PFSK-1 (cell line): ENCODE data around the genes CNEP1R1 and CHD9NB.

- RRBS, result 2% methylated on average over 19 of the region's 47 CpGs
Measured at GRCh38 chr16:50024835-50025369, at the start of gene CNEP1R1. CNEP1R1 (plus strand) TSS chr16:50025225.

- RRBS, result 0% methylated on average over 3 of the region's 18 CpGs
Measured at GRCh38 chr16:50066581-50066910, 776 bp downstream of the HEATR3 start.

GRCh38 chr16:50093524-50094444, 28.0 kb downstream of the HEATR3 start:
- RRBS, result no CpG with 5 or more reads among the region's 13 CpGs

DNA sequence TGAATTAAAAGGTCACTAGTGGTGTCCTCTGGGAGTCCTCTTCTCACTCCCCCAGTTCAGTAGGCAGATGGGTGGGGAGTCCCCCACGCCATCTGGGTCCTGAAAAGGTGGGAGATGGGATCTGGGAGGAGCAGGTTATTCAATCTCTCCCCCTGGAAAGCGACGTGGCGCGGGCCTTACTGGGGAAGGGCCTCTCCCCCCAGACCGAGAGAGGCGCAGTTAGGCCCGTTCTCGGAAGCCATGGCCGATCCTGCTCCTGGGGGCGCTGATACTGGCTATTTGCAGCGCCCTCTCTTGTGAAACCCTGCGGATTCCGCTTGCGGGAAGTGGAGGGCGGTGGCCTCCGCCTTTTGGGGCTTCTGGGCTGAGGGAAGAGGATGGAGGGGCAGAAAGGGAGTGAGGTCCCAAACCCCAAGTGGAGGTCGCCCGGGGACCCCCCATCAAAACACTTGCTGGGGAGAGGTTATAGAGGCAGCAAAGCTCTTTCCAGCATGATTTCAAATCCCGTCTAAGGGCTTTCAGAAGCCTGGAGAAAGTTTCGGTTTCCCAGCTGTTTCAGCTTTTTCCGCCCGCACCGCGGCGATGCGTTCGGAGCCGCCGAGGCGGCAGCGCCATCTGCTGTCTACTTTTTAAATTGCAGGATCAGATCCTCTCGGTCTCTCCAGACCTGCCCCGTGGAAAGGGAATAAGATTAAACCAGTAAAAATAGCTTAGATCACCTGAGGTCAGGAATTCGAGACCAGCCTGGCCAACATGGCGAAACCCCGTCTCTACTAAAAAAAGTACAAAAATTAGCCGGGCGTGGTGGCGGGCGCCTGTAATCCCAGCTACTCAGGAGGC, 15.9 kb downstream of the SNX20 start:
- RRBS, result no CpG with 5 or more reads among the region's 41 CpGs

DNA sequence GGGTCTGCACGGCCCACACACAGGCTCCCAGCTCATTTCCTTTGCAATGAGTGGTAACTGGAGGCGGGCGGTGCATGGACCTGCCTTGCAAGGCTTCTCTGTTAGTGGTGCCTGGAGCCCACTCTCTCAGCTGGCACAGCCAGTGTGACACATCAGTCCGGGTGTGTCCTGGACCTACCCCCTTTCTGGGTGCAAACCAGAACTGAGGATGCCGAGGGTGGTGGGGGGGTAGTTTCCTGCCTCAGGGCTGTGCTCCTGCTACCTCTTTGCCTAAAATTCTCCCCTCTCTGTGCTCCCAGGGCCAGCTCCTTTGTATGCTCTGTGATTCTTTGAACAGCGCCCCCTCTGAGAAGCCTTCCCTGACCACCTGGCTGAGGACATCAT, 14.0 kb downstream of the SNX20 start:
- RRBS, result no CpG with 5 or more reads among the region's 6 CpGs

DNA sequence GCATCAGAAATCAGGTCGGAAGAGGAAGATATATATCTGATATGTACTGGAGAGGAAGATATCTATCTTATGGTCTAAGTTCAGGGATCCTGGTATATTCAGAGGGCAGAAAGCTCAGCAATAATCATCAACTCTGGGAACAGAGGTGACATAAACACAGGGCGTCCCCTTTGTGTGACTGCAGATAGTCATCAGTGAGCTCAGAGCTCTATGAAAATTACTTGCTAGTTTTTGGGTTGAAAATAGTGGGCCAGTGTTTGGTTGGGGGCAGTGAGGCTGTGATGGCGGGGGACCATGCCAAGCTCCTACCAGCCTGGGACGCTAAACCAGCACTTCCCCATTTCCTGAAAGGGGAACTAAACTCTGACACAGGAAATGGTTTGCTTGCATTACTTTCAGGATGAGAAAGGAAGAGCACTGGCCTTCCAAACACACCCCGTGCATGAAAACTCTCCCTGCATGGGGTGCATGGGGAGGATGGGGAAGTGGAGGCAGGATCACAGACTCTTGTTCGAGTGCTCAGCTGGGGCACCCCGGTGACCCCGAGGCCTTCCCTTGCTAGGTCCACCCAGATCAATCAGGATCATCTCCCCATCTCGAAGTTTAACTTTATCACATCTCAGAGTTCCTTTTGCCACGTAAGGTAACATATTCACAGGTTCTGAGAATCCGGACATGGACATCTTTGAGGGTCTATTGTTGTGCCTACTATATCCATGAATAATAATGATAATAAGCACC, 15.9 kb downstream of the NOD2 start:
- RRBS, result no CpG with 5 or more reads among the region's 11 CpGs

- RRBS, result no CpG with 5 or more reads among the region's 23 CpGs
Measured at GRCh38 chr16:50841853-50842586, 100.1 kb downstream of the CYLD start.

DNA sequence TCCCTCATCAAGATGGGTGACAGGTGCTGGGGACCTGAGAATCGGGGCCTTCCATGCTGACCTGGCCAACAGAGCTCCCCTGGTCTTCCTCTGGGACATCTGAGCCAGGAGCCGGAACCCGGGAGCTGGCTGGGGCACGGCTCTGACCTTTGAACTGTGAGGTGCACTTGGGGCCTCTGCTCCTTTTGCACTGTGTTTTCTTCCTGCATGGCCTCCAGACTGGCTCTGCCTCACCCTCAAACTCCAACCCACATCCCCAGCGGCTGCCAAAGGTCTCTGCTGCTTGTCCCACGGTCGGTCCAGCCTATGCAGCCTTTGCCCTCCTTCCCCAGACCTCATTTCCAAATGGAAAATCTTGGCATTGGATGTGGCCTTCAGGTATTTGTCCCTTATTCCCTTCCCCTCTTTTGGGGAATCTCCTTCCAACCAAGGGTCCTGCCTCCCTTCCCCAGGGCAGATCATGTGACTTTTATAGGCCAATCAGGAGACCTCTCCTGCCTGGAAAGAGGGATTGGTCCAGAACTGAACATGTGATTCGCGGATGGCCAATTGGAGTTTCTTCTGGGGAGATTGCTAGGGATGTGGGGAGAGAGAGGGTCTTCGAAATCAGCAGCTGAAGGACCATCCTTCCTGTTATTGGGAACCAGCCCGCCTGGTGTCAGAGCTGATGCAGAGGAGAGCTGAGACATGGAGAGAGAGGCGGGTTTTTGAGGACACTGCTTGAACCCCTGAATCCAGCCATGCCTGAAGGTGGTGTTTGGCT, 117.9 kb downstream of the CYLD start:
- RRBS, result no CpG with 5 or more reads among the region's 12 CpGs

GRCh38 chr16:51052357-51052913, 98.6 kb downstream of the SALL1 start:
- RRBS, result no CpG with 5 or more reads among the region's 1 CpG

DNA sequence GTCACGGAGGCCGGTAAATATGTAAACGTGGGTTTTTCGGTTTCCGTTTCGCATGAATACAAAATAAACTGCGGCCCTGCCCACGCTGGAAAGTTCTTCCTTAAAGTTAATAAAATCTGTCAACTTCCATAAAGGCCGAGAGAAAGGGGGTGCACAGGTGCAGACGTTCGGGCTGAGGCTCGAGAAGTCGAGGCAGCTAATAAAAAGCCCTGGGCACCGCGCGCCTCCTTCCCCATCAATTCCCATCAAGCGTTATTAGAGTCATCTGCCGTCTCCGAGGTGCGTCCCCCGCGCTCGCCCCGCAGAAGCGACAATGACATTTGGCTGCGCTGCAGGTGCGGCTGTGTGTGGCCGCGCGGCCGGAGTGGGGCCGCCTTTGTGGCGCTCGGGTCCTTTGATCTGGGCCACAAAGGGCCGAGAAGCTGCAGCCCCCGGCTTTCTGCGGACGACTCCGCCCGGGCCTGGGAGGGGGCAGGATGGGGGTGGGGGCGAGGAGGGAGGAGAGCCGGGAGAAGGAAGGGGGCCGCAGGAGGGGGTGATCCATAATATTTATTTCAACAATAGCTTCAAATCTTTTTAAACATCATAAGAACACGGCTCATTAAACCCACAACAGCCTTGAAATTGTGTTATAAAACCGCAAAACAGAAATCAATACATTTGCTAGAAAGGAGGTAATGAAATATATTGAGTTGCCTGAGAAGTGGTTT, 37.3 kb downstream of the SALL1 start:
- RRBS, result 34% methylated on average over 8 of the region's 45 CpGs

DNA sequence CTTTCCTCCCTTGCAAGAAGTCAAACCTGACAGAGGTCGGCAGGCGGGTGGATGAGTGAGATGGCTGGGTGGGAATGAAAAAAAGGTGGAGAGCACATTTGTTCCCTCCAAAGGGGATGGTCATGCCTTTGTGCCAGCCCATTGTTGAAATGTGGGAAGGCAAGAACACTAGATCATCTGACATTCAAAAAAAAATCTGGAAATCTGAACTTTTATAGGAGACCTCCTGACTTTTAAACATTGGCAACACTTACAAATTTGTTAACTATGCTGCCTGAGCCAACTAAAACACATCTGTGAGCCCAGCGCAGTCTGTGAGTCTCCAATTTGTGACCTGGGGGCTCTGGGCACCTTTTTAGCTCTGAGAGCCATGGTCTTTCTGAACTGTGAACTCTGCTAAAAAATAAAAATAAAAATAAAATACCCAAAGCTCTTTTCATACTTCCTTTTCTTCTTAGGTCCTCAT, 24.8 kb downstream of the SALL1 start:
- RRBS, result no CpG with 5 or more reads among the region's 3 CpGs

GRCh38 chr16:51150404-51150773, 681 bp downstream of the SALL1 start:
- RRBS, result 63% methylated on average over 6 of the region's 34 CpGs

DNA sequence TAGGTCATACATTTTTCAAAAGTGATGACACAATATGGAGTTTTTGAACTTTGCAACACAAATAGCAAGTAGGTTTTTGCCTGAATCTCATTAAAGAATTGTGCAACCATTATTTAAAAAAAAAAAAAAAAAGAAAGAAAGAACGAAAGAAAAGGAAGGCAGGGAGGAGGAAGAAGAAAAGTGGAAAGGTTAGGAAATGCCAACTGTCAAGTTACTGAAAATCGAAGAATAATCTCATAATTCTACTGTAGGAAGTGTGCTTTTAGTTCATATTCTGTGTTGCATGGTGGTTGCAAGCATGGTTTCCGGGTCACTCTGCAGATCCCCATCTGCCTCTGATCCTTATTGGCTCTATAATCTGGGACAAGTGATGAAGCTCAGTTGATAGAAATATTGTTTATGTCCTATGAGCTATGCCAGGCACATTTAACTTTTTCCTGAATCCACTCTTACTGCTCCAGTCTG, 252.0 kb upstream of the SALL1 start:
- RRBS, result no CpG with 5 or more reads among the region's 3 CpGs

GRCh38 chr16:51645545-51645895, 494.4 kb upstream of the SALL1 start:
- RRBS, result no CpG with 5 or more reads among the region's 6 CpGs

- RRBS, result no CpG with 5 or more reads among the region's 4 CpGs
Measured at GRCh38 chr16:51763313-51763752, 612.3 kb upstream of the SALL1 start.

DNA sequence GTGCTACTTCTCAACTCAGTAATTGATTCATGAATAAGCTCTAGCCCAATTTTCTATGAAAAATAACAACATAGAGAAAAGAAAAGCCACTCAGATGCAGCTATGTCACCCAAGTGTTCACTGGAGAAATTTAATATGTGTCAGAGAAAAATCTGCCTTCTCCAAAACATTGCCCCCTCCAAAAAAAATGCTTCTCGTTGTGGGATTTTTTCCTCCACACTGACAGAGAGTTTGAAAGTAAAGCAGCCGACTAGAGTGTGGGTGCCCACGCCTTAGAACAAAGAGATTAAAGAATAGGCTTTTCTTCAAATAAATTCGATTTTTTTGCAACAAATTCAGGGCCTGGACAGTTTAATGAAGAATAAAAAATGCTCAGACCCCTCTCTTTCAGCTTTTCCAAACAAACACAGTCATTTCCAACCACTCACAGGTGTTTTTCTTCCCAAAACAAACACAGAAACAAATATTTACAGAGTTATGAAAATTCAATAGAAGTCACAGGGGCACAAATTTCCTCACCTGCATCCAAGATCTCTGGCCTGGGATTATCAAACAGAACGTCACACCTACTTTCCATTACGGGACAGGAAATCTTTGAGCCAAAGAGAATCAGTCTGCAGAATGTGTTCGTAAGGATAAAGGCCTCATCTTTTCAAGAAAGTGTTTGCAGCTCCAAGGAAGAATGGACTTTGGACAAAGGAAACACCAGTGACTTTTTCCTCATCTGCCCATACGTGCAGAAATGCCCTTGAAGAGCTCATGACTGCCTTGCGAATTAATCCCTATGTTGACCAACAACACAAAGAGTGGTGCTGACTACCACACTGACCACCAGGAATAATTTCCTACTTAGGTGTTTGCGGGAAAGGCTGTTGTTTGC, 31.2 kb upstream of the TOX3 start:
- RRBS, result no CpG with 5 or more reads among the region's 10 CpGs

- RRBS, result no CpG with 5 or more reads among the region's 1 CpG
Measured at GRCh38 chr16:52679943-52680235, 132.9 kb upstream of the TOX3 start.

DNA sequence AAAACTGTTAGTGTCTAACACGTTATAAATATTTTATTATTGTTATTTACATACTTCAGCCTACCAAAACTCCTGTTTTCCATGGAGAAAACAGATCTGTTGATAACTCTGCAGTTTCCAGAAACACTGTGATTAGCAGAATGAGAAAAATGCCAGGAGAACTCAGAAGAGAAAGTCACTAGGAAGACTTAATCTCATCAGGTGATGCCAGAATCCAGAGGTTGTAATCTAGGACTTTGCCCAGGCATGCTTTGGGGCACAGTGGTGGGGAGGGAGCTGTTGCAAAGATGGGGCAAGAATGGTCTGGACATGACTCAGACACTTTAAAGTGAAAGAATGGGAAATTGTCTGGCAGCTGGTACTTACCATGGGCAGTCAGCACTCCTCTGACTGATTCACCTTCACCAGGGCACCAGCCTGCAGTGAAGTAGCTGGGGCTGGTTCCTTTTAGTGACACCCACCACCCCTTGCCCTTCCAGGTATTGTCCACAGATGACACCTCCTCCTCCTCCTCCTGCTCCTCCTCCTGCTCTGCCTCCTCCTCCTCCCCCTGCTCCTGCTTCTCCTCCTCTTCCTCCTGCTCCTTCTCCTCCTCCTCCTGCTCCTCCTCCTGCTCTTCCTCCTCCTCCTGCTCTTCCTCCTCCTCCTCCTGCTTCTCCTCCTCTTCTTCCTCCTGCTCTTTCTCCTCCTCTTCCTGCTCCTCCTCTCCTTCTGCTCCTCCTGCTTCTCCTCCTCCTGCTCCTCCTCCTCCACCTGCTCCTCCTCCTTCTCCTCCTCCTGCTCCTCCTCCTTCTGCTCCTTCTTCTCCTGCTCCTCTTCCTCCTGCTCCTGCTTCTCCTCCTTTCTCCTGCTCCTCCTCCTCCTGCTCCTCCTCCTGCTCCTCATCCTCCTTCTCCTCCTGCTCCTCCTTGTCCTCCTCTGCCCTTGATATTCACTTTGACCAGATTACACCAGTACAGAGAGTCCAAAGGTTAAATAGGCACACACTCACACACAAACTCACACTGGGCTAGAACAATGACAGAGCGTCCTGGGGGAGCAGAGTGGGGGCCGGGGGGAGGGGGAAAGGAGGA, at the start of gene CHD9NB:
TSS of gene CHD9NB (minus strand) at position 503 of the 1,073 bp plus-strand sequence.
- RRBS, result no CpG with 5 or more reads among the region's 3 CpGs

- RRBS, result no CpG with 5 or more reads among the region's 5 CpGs
Measured at GRCh38 chr16:53238311-53238753, 183.5 kb downstream of the CHD9 start.